Bronchial epithelial cell (primary cell): ENCODE measurements around a stretch of chr2.

GRCh38 chr2:241359753-241360086, 3.6 kb downstream of the FARP2 start:
- RRBS, 2 experiments: no CpG with 5 or more reads among the region's 4 CpGs

- RRBS, 2 experiments: no CpG with 5 or more reads among the region's 9 CpGs
Measured at GRCh38 chr2:241545250-241545449, 13.4 kb upstream of the BOK start.

DNA sequence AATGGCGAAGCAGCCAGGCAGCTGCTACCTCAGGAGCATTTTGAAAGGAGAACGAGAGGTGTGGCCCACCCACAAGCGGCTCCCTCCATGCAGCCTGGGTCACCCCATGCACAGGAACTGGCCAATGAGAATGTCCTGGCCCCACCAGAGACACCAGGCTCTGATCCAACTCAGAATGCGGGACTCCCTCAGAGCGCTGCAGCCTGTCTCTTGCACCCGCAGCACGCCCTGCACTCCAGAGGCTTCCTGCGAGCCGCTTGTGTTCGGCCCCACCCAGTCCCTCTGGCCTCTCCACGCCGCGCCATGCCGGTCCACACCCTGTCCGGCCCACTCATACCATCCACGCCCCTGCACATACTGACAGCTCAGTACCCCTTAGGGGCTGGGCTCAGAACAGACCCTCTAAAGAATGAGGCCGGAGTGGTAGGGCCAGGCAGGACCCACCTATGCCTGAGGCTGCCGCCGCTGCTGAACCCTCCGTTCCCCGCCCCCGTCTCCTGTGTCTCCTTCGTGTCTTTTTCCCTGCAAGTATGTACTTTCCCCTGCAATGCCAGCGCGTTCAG, 6.4 kb upstream of the BOK start:
- RRBS, 2 experiments: 15% methylated on average over 3 of the region's 25 CpGs; no CpG with 5 or more reads in 1 of the 2 experiments

- RRBS, 2 experiments: 14 to 33% methylated on average over 2 to 3 of the region's 21 CpGs
Measured at GRCh38 chr2:241560748-241561513, 2.4 kb downstream of the BOK start.

DNA sequence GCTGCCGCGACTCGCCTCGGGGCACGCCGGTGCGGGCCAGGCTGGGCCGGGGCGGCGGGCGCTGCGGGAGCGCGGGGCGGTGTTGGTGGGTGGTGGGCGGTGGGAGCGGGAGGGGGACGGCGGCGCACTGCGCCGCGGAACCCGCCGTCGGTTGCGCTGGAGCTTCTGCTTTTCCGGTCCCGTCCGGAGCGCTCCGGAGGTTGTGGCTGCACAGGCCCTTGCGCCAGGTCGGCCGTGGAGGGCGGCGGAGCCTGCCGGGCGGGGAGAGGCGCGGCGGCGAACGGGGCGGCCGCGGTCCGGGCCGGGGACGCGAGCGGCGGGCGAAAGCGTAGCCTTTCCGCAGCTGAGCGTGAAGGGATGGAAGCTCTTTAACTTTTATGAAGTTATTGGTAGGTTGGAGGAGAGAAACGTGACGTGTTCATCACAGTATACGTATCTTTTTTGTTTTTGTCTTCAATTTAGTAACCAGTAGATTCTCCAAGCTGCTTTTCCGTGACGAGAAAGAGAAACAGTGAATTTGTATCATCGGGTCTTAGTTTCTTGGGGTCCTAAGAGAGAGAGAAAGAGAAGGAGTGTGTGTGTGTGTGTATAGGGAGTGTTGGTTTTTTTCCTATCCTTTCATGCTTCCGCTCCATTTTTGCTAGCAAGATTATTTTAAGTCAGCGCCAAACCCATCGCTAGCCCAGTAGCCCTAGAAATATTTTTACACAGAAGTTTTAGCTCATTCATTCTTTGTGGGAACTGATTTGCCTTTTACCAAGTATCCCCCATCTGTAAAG, 495 bp downstream of the ATG4B start:
- RRBS, 2 experiments: 1 to 2% methylated on average over 23 of the region's 66 CpGs

DNA sequence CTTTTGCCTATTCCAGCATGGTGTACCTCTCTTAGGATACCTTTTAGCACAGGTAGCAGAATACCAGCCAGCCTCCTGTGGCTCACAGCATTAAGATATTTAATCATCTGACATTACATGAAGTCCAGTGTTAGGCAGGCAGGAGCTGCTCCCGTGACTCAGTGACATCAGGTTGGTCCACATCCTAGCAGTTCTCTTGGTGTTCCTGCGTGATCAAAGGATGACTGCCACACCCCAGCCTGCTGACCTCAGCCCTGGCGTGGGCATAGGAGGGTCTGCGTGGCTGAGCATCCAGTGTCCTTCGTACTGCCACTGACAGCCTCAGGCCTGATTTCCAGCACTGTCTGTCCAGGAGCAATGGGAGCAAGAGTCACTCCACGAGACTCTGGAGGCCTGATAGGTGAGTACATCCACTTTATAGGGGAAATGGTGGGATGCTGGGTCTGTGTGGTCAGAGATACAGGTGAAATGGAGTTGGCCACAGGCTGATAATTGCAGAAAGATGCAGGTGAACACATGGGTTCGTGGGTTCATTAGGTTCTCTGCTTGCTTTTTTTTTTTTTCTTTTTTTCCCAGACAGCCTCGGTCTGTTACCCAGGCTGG, 3.7 kb upstream of the DTYMK start:
- RRBS, 2 experiments: no CpG with 5 or more reads among the region's 8 CpGs

DNA sequence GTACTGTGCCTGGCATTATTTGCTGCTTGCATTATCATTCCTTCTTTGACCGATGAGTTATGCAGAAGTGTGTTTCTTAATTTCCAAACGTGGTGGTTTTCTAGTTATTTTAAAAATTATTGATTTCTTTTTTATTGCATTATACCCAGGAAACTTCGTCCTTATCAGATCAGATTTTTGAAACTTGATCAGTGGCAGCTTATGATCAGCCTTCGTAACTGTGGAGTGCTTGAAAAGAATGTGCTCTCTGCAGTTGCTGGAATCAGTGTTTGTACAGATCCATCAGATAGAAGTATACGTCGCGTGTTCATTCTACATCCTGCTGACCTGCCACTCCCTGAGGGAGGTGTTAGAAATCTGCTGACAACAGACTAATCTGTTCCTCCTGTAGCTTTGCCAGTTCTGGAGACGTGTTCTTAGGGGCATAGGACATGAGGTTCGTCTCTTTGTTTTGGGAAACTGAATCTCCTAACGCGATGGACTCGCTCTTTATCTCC, 17.6 kb upstream of the GAL3ST2 start:
- RRBS, 2 experiments: no CpG with 5 or more reads among the region's 12 CpGs

DNA sequence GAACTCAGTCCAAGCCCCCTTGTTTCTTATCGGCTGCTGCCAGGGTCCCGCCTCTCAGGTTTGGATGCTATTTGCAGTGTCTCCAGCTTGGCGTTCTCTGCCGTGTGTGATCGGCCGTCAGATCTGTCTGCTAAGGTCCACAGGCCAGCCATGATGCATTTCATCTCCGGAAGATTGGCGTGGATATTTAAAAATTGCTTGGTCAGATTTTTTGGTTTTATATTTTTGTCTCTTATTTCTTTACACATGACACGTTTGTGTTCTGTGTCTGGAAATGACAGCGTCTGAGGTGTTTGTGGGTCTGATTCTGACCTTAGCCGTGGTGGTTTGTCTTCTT, 14.1 kb upstream of the GAL3ST2 start:
- RRBS, 2 experiments: no CpG with 5 or more reads among the region's 11 CpGs

DNA sequence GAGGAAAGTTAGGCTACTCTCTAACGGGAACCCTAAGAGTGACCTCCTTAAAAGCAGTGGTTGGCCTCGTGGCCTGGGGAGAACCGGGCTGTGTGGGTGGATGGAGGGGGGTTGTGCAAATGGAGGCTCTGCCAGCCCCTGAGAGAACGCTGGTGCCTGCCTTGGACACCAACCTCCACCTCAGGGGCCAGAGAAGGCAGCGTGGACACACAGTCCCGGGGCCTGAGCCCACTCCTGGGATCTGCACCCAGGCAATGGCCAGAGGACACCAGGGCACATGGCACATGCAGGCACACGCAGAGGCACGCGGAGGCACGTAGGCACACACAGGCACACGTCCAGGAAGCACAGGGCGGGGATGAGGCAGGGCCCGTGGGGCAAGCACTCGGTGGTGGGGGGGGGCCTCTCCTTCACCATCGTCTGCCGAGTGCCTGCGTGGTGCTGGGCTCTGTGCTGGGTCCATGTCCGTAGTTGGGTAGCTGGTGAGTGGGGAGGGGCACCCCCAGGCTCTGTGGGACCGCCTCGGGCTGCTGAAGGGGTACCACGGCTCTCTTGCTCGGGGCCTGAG, 4.6 kb downstream of the FAM240C start:
- RRBS, 2 experiments: no CpG with 5 or more reads among the region's 22 CpGs

DNA sequence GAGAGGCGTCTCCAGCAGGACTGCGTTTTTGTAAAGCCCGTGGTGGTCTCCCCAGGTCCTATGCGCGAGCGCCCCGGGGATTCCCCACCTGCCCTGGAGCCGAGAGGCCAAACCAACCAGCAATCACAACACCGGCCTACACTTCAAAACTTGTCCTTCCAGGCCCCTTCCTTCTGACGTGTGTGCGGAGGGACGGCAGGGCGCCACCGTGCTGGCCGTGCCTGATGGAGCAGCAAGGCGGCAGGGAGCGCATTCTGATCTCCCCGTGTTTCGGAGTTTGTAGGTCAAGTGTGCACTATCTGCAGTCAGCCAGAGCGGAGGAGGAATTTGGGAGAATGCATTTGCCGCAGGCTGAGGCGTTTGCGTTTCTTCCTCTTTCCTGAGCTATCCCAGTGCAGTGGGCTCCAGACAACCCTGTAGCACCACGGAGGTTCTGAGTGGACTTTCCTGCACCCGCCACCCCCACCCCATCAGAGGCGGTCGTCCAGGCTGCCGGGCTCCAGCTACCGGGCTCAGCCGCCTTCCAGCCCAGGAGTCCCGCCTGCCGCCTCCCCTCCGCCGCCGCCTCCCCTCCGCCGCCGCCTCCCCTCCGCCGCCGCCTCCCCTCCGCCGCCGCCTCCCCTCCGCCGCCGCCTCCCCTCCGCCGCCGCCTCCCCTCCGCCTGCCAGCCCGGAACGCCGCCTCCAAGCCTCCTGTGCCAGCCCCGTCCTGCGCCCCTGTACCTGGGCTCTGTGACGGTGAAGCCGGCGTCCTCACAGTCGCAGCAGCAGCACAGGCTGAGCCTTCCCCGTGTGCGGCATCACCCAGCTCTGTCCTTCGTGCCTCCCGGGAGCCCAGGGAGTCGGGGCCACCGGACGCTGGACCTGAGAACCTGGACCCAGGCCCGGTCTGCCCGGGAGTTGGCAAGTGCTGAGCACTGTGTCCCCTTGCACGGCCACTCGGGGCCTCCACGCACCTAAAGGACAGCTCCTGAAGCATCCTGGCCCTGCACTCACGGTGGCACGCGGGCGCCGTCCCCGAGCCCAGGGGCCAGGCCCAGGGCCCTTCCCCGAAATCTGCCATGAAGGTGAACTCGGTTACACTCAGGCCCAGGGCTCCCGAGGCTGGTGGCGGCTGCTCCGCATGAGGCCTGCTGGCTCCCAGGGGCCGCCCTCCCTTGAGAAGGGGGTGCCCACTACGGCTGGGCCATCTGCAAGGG, 1.9 kb upstream of the FAM240C start:
- RRBS, 2 experiments: 14 to 27% methylated on average over 15 of the region's 85 CpGs

- RRBS, 2 experiments: no CpG with 5 or more reads among the region's 4 CpGs
Measured at GRCh38 chr2:242084657-242084900, 184.3 kb upstream of the FAM240C start.

GRCh38 chr2:242118595-242119250, 218.5 kb upstream of the FAM240C start:
- RRBS, 2 experiments: no CpG with 5 or more reads among the region's 9 CpGs